ENCODE data around the gene E2F6.

DNA sequence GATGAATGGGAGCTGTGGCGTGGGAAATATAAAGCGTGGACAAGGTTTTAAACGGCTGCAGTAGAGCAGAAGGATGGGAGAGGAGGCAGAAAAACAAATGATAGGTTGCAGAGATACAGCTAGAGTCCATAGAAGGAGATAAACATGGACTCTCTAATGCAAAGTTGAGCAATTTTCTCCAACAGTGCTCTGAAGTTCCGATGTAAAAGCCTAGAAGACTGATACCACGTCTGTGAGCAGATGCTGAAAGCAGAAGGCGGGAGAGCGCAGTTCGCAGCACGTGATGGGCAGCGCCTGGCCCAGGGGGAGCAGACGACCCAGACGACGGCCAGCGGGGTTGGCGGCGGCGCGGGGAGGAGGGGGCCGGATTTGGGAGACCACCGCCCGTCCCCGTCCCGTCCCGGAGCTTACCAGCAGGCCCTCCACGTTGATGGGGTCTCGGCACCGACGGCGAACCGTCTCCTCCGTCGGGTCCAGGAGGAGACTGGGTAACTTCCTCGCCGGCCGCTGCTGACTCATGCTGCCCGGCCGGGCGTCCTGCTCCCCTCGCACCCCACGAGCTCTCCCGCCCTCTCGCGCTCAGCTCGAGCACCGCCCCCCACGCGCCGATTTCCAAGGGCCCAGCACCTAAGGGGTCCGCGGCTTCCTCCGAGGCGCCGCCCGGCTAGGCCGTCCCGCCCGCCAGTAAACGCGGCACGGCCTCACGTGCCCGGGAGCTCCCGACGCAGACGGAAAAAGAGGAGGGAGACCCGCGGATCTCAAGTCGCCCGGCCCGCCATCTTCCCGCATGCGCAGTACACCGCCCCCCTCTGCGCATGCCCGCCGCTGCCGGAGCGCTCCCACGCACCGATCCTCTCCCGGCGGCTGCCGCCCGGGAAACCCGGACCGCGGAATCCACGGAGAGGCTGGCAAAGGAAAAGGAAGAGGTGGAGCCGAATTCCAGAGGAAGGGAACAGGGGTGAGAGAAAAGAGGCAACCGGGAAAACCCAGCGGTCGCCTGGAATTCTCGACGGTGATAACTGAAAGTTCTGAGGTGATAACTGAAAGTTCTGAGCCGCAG, at the start of gene E2F6:
Gene E2F6, minus strand, starts transcription at position 801 of the 1,060 bp plus-strand sequence.
- PRO-cap: unidirectional peak, plus-strand start at position 311 of the sequence; unidirectional peak, minus-strand start at position 472 of the sequence; bidirectional peak, plus-strand start at position 966 of the sequence, minus-strand start at position 798 of the sequence

DNA sequence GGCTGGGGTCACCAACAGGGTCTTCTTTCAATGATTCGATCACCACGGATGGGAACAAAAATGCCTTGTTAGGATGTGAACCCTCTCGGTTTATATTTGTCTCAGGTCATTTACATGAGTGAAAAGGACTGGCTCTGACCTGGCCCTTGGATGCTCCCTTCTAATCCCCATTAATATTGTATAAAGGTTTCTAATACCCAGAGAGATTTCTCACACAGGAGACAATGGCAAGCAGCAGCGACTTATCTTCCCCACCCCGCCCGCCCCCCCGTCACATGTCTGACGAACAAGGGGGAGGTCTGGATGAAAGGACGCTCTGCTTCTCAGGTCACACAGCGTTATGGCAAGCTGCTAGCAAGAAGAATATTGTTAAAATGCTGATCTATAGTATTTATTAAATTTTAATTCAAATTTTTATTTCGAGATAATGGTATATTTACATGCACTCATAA, 30.3 kb upstream of the E2F6 start:
- PRO-cap: no peak

- PRO-cap: no peak
Measured at GRCh38 chr2:11505835-11506108, 28.1 kb upstream of the GREB1 start.

GRCh38 chr2:11582323-11583522, 48.9 kb downstream of the GREB1 start:
- PRO-cap: no peak

- PRO-cap: no peak
Measured at GRCh38 chr2:11688792-11689296, 18.8 kb upstream of the NTSR2 start.

- PRO-cap: bidirectional peak, plus-strand start at chr2:11750071, minus-strand start at chr2:11749985
Measured at GRCh38 chr2:11749491-11750188, 3.2 kb downstream of the LPIN1 start.

DNA sequence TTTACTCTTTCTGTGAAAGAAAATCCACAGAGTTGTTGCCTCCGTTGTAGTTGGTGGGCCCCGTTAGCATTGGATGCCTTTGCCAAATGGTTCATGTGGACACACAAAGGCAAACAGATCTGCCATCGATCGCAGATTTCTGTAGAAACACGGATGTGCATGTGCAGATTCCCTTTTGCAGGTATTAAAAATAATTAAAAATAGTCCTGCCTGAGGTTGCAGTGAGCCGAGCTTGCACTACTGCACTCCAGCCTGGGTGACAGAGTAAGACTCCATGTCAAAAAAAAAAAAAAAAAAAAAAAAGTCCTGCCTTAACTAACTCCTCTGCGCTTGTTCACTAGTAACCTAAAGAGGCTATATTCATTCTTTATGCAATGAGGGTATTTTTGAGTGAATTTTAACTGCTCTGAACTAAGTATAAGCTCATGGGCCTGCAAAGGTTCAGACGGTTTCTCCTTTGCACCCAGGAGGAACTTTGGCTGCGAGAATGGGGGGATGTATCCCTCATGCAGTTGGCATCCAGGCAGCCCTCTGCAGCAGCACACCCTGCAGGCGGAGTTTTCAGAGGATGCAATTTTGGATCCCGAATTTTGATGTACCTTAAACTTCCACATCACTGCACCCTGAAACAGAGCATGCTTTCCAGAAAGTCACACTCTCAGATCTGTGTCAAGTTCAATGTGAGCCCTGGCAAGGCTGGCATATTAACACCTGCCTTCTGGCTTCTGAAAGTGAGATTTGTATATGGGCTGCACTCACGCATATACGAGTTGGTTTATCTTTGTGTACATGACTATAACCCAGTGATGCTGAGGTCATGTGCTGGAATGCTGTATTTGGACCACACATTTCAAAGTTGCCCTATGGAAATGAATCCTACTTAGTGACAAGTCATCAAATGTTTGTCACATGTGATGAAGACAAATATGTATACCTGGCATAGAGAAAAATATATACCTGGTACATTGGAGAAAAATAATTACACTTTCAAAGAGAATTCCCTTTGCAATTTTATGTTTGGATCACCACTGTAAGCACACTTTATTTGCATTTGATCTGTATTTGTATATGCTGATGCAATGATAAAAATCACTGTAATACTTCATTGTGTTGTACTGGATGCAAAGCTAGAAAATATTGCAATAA, 80.2 kb downstream of the LPIN1 start:
- PRO-cap: no peak

GRCh38 chr2:12008722-12009076, 262.3 kb downstream of the LPIN1 start:
- PRO-cap: no peak

GRCh38 chr2:12168918-12169523, 422.6 kb downstream of the LPIN1 start:
- PRO-cap: unidirectional peak, plus-strand start at chr2:12169211

DNA sequence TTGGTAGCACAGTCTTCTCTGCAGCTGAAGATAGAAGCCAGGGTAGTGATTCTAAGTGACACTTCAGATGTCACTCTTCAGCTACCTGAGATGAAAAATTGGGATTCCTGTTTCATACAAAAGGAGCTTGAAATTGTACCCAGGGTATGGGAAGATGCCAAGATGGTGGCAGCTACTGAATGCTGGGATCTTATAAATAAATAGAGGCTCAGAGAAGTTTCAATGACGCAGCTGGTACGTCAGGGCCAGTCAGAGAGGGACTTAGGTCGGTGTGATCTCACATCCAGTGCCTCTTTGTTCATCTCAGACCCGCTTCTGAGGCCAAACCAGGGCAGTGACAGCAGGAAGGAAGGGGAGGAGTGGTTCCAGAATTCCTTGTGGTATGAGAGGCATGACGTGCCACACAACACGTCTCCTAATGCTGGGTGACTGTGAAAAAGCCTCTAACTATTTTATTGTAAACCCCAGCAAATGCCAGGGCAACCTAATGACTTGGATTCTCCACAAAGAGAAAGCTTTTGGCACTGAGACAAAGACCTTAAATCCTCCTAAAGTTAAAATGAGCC, 423.2 kb downstream of the LPIN1 start:
- PRO-cap: unidirectional peak, minus-strand start at position 296 of the sequence

GRCh38 chr2:12715676-12715851, 1.2 kb upstream of the TRIB2 start:
- PRO-cap: no peak

- PRO-cap: no peak
Measured at GRCh38 chr2:13532331-13533210, 815.8 kb downstream of the TRIB2 start.

DNA sequence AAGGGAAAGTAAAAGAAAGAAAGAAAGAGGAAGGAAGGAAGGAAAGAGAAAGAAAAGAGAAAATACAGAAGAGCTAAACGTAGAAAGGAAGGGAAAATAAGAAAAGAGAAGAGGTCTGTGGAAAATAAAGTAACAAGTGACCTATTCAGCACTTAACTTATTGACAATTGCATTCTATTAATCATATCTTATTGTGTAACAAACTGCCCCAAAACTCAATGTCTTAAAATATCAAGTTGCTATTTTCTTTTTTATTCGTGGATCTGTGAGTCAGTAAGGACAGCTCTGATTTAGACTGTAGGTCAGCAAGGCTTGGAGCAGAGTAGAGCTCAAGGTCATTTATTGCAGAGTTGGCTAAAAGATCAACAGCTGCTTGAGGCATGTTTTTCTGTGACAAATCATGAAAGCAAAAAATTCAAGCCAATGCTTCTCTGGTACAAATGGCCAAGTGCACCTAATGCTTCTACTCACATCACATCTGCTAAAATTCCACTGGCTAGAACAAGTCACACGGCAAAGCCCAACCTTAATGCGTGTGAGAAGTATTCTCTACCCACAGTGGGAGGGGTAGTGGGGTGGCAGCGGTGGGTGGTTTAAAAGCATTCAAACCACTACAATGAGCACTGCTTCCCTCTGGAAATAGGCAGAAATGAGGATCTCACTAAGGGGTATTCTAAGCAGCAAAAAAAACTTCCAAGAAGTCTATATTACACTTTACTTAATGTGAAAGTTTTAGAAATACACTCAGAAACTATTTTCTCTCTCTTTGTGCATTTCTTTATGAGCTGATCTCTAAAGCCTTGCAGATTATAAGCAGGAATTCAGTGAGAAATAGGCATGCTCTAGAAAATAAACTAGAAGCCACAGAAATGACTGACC, 497.7 kb upstream of the LRATD1 start:
- PRO-cap: no peak

- PRO-cap: no peak
Measured at GRCh38 chr2:15169365-15170260, 391.5 kb downstream of the NBAS start.

DNA sequence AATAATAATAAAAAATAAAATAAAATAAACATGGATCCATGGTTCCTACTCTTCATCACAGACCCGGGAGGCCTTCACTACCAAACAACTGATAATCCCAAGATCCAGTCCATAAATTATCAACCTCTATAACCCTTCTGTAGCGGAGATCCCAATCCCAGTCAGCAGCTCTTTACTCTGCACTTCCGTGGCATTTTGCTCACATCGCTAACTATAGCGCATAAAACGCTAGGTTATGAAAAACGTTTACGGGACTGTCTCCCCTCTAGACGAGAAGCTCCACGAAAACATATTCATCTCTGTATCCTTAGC, 928 bp downstream of the NBAS start:
- PRO-cap: no peak

GRCh38 chr2:16013014-16013619, 72.8 kb downstream of the MYCN start:
- PRO-cap: no peak

GRCh38 chr2:16069504-16070717, 129.6 kb downstream of the MYCN start:
- PRO-cap: no peak

DNA sequence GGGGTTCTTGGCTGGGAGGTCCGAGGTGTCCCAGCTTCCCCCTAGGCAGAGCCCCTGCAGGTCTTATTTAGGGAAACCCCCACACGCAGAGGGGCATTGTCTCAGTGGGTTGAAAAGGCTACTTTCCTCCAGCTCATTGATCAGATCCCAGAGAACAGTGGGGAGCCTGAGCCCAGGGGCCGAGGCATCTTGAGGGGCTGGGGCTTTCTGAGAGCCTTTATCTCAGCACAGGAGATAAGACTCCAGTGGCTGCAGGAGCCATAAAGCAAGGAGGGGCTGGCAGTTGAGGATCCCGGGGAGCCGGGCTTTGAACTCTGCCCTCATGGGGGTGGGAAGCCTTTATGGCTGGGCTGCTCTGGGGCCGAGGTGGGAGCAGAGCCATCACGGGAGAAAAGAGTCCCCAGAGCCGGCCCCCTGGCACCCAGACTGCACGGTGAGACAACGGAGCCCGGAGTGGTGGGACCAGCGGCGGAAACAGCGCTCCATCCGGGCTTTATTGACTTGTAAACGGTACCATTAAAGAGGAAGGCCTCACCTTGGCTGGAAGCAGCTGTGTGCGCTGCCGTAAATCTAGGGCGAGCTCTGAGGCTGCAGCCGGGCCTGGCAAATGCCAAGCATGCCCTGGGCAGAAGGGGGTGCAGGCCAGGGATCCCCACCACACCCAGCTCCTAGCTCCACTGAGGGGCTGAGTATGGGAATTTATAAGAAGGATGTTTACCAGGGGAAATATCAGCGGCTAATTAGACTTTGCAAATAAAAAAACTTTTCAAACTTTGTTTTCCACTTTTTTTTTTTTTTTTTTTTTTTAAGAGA, 162.6 kb downstream of the MYCN start:
- PRO-cap: no peak

- PRO-cap: no peak
Measured at GRCh38 chr2:16413217-16413788, 252.3 kb downstream of the CYRIA start.

DNA sequence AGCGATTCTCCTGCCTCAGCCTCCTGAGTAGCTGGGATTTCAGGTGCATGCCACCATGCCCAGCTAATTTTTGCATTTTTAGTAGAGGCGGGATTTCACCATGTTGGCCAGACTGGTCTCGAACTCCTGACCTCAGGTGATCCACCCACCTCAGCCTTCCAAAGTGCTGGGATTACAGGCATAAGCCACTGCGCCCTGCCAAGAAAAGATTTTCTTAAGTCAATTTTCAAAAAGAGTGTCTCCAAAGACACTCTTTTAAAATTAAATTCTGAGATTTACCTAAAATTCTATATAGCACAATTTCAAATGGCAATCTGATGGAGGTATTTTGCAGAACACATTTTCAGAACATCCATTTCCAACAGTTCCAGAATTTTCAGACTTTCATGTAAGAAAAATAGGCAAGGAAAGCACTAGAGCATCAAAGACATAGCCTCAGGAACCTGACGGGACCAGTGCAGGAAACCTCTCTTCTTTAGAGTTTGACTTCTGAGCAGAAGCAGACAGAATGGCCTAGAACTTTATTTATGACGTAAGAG, 117.9 kb downstream of the CYRIA start:
- PRO-cap: no peak

Data from bronchial lymph node (tissue), 1 donor.